Measurements from ENCODE around the gene NSUN6.

GRCh38 chr10:17200391-17200782 is 1.1 kb downstream of the TRDMT1 start:
- PRO-cap, result no peak
CAGE:
- cytosol, long polyA minus RNA, result no peak
- cytosol, long polyA plus RNA, result no peak
- long polyA plus RNA, result no peak
- nucleus, long polyA minus RNA, result no peak
- nucleus, long polyA plus RNA, result no peak

DNA sequence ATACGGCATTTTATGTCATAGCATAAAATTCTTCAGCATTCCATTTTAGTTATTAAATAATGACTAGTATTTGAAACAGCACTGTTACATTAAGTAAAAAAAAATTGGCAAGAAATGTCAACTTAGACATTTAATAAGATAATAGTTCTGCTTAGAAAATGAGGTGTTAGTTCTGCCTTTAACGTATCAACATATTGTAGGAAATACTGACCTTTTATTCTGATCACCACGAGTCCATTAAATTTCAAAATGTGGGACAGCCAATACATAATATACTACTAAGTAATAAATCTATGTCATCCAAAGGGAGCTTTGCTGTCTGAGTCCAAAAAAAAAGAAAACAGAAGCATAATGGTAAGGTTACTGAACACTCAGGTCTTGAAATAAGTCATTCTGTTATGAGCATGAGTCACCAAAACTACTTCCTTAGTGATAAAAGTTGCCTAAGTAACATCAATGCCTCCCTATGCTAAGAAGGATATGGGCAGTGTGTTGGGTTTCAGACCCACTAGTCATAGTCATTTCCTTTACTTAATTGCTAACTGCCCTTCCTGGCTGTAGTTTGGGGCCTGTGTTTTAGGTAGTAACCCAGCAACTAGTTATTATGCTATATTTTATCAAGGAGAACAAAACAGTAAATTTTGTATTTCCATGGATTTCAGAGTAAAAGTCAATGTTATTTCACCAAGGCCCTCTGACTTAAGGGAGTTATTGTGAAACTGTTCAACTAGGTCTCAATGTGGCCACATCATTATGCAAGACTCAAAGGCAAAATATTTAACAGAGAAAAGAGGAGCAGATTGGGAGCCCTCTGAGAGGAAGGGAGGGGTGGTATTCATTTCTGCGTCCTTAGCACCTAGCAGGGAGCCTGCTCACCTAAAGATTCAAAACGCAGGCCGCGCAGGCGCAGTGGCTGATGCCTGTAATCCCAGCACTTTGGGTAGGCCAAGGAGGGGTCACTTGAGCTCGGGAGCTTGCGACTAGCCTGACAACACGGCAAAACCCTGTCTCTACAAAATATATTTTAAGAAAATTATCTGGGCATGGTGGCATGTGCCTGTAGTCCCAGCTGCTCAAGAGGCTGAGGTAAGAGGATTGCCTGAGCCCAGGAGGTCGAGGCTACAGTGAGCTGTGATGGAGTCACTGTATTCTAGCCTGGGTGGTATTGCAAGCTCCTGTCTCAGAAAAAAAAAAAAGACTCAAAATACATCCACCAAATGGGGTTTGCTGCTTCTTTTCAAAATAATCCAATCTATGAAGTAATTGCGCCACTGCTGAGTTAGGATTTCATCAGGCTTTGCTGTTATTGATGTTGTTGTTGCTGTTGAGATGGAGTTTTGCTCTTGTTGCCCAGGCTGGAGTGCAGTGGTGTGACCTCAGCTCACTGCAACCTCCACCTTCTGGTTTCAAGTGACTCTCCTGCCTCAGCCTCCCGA is 11.6 kb upstream of the VIM start:
- PRO-cap, result bidirectional peak, plus-strand start at position 560 of the sequence, minus-strand start at position 239 of the sequence
CAGE:
- cytosol, long polyA minus RNA, result no peak
- cytosol, long polyA plus RNA, result no peak
- long polyA plus RNA, result no peak
- nucleus, long polyA minus RNA, result no peak
- nucleus, long polyA plus RNA, result no peak

- PRO-cap, result no peak
CAGE:
- cytosol, long polyA minus RNA, result no peak
- cytosol, long polyA plus RNA, result no peak
- long polyA plus RNA, result no peak
- nucleus, long polyA minus RNA, result no peak
- nucleus, long polyA plus RNA, result no peak
Observed at GRCh38 chr10:17387889-17388140, 66.6 kb downstream of the ST8SIA6 start.

GRCh38 chr10:17409286-17409642 is 45.1 kb downstream of the ST8SIA6 start:
- PRO-cap, result no peak
CAGE:
- cytosol, long polyA minus RNA, result no peak
- cytosol, long polyA plus RNA, result no peak
- long polyA plus RNA, result no peak
- nucleus, long polyA minus RNA, result no peak
- nucleus, long polyA plus RNA, result no peak

- PRO-cap, result no peak
CAGE:
- cytosol, long polyA minus RNA, result no peak
- cytosol, long polyA plus RNA, result no peak
- long polyA plus RNA, result no peak
- nucleus, long polyA minus RNA, result no peak
- nucleus, long polyA plus RNA, result no peak
Observed at GRCh38 chr10:17814822-17815593, 5.9 kb downstream of the MRC1 start.

GRCh38 chr10:18144767-18145448 is 4.7 kb downstream of the CACNB2 start:
- PRO-cap, result no peak
CAGE:
- cytosol, long polyA minus RNA, result no peak
- cytosol, long polyA plus RNA, result no peak
- long polyA plus RNA, result no peak
- nucleus, long polyA minus RNA, result no peak
- nucleus, long polyA plus RNA, result no peak

DNA sequence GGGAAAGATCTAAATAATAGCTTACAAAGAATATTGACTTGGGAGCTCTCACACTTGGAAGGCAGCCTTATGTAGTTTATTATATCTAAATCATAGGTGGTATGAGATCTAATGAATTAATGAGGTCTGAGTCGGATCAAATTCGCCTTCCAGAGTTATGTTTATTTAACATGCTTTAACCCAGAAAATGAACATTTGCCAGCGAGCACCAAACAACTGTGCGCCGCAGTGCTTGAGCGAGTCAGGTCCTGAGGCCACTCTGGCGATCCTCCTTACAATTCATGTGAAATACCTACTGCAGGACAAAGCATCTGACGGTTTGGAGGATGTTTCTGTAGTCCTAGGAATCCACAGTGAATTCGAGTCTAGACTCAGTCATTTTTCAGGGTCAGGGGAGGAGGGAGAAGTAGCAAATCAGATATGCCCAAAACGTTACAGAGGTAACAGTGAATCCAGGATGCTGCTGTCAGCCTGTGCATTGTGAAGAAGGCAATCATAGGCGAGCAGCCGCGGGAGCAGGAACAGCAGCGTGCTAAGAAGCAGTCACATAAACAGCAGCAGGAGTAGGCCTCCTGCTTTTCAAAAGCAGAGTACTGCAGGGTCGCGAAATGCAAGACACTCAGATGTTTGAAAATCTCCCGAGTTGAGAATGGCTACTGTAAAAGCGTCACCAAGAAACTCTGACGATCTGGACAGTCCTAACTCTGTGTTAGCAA is 120.2 kb downstream of the CACNB2 start:
- PRO-cap, result no peak
CAGE:
- cytosol, long polyA minus RNA, result no peak
- cytosol, long polyA plus RNA, result no peak
- long polyA plus RNA, result no peak
- nucleus, long polyA minus RNA, result no peak
- nucleus, long polyA plus RNA, result no peak

- PRO-cap, result no peak
CAGE:
- cytosol, long polyA minus RNA, result no peak
- cytosol, long polyA plus RNA, result no peak
- long polyA plus RNA, result no peak
- nucleus, long polyA minus RNA, result no peak
- nucleus, long polyA plus RNA, result no peak
Observed at GRCh38 chr10:18352118-18352585, 211.9 kb downstream of the CACNB2 start.

GRCh38 chr10:18539257-18539658 is 112.1 kb downstream of the NSUN6 start:
- PRO-cap, result no peak
CAGE:
- cytosol, long polyA minus RNA, result no peak
- cytosol, long polyA plus RNA, result no peak
- long polyA plus RNA, result no peak
- nucleus, long polyA minus RNA, result no peak
- nucleus, long polyA plus RNA, result no peak

DNA sequence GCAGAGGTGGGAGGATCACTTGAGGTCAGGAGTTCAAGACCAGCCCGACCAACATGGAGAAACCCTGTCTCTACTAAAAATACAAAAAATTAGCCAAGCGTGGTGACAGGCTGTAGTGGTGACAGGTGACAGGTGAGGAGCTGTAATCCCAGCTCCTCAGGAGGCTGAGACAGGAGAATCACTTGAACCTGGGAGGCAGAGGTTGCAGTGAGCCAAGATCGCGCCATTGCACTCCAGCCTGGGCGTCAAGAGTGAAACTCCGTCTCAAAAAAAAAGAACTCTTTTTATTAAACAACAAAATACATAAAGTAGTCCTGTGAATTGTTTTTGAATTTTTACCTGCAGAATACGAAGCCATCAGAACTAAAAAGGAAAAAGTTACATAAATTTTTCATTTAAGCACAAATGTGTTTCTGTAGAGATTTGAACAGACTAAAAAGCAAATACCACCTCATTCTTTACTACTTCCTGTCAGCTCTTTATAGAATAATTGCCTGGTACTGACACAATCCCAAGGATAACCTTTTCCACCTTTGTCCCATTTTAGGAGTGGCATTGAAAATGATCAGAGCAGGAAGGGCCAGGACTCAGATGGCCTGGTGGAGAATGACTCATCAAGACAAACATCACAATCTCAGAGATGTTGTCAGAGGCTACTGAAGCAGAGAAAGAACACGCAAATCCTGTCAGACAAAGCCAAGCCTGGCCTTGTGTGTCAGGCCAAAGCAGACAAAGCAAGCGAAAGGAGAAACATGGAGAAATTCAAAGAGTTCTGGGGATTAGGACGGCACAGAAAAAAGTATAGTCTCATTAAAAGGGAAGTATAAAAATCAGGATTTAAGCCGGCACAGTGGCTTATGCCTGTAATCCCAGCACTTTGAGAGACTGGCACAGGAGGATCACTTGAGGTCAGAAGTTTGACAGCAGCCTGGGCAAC is 41.0 kb downstream of the NSUN6 start:
- PRO-cap, result unidirectional peak, plus-strand start at position 649 of the sequence
CAGE:
- cytosol, long polyA minus RNA, result no peak
- cytosol, long polyA plus RNA, result no peak
- long polyA plus RNA, result no peak
- nucleus, long polyA minus RNA, result no peak
- nucleus, long polyA plus RNA, result no peak

DNA sequence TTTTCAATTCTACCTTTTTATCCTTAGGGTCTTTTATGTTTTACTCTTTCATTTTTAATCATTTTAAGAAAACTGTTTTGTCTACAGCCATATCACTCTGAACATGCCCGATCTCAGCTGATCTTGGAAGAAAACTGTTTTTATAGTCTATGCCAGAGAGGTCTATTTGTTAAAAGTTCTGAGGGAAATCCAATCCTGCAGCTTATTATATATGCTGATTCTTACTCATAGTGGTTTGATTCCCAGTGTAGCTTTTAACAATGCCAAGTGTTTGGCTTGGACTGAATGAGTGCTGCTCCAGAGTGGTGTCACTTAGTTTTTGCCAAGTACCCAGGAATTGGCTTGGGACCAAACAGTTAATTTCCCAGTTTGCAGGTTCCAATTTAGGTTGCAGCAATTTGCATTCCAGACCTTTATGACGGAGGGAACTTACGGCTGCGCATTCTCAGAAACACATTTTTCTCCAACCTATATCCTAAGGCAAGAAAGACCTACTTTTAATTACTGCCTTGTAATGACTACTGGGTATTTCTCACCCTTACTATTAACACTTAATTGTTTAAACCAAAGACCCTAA is 32.4 kb downstream of the NSUN6 start:
- PRO-cap, result no peak
CAGE:
- cytosol, long polyA minus RNA, result no peak
- cytosol, long polyA plus RNA, result no peak
- long polyA plus RNA, result no peak
- nucleus, long polyA minus RNA, result no peak
- nucleus, long polyA plus RNA, result no peak

GRCh38 chr10:18627225-18628280 is 23.8 kb downstream of the NSUN6 start:
- PRO-cap, result unidirectional peak, plus-strand start at chr10:18627403
CAGE:
- cytosol, long polyA minus RNA, result no peak
- cytosol, long polyA plus RNA, result no peak
- long polyA plus RNA, result no peak
- nucleus, long polyA minus RNA, result no peak
- nucleus, long polyA plus RNA, result no peak

GRCh38 chr10:18637484-18637803 is 13.9 kb downstream of the NSUN6 start:
- PRO-cap, result no peak
CAGE:
- cytosol, long polyA minus RNA, result no peak
- cytosol, long polyA plus RNA, result no peak
- long polyA plus RNA, result no peak
- nucleus, long polyA minus RNA, result no peak
- nucleus, long polyA plus RNA, result no peak

DNA sequence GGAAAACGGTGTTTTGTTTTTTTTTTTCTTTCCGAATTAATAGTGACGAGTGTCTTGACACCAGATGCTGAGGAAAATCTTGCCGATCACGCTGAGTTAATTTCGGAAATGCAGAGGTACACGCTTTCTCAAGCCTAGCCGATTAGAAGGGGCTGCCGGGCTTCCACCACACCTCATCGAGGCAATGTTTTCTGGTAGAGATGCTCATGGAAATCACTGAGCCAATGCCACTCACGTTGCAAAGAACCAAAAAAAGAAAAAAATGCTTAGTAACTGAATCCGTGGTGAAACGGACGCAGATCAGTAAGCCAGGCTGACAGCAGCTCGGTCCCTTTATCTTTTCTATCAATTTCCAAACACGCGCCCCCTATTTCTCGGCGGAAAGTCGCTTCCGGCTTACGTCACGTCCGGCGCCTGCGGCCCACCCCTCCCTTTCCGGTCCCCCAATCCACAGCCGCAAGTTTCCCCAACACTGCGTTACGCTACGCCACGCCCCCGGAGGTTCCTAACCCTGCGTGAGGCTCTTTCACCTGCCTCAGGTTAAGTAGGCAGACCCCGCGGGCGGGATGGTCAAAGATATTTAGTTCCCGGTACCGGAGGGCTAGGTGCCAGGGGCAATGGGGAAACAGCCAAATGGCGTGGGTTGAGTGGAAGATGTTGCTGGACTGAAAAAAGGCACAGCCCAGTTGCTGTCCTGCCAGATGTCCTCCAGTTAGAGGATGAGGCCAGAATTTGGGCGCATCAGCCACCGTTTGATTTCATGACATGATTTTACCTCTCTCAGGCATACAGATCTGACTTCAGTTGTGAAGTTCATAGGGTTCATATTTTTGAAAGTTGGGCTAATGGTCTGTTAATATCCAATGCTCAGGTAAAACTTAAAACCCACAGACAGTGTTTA is at the start of gene NSUN6:
TSS of gene NSUN6 (minus strand) at position 347 of the 901 bp plus-strand sequence.
- PRO-cap, result bidirectional peak, plus-strand start at position 432 of the sequence, minus-strand start at position 344 of the sequence
CAGE:
- cytosol, long polyA minus RNA, result start-site peak on the minus strand centred at position 346 of the sequence, 5 bp wide, 71 reads
- cytosol, long polyA plus RNA, result start-site peak on the minus strand centred at position 345 of the sequence, 7 bp wide, 96 and 95 reads in 2 replicates
- long polyA plus RNA, result no peak
- nucleus, long polyA minus RNA, result start-site peak on the minus strand centred at position 349 of the sequence, 89 bp wide, 625 reads
- nucleus, long polyA plus RNA, result start-site peak on the minus strand centred at position 340 of the sequence, 117 bp wide, 242 and 330 reads in 2 replicates

DNA sequence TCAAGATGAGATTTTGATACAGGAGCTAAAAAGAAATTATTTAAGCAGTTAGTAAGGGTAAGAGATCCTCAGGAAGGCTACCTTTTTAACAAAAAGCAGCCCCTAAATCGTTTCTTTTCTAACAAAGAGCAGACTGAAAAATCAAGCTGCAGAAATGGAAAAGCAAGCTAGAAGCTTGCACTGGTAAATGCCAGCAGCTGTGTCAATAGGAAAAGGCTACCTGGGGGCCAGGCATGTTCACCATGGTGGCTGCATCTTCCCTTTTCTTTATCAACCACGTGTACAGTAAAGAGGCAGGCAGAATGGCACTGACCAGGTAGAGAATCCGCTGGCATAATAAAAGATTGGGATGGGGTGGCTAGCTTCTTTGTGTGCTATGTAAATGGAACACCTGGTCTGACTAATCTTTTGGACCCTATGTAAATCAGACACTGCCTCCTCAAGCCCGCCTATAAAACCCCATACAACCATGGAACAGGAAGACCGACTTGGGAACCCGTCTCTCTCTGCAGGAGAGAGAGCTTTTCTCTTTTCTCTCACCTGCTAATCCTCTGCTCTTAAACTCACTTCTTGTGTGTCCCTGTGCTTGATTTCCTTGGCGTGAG is 93.9 kb downstream of the ARL5B start:
- PRO-cap, result no peak
CAGE:
- cytosol, long polyA minus RNA, result no peak
- cytosol, long polyA plus RNA, result no peak
- long polyA plus RNA, result no peak
- nucleus, long polyA minus RNA, result no peak
- nucleus, long polyA plus RNA, result no peak

GRCh38 chr10:19728389-19728730 is 87.9 kb upstream of the PLXDC2 start:
- PRO-cap, result no peak
CAGE:
- cytosol, long polyA minus RNA, result no peak
- cytosol, long polyA plus RNA, result no peak
- long polyA plus RNA, result no peak
- nucleus, long polyA minus RNA, result no peak
- nucleus, long polyA plus RNA, result no peak

DNA sequence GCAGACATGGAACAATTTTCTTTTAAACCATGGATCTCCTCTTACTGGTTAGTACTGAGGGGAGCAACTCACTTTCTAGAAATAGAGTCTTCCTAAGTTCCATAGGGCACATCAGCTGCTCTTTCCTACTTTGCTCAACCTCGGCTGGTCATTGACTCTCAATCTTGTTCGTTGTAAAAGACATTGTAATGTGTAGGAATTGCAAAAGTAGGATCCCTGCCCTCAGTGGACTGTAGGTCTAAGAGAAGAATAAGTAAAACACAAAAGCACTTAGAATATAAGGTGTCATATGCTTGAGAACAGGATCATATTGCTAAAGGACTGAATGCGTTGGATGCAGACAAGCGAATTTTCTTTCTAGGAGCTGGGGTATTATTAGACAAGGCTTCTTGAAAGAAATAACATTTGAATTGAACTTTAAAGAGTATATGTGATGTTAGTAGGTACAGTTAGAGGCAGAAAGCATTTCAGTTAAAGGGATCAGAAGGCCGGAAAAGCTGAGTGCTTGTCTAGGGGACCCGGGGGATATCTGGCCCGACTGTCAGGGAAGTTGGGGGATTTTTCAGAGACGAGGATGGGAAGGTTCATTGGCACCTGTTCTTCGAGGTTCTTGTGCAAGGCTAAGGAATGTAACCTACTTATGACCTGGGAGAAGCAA is 58.2 kb downstream of the PLXDC2 start:
- PRO-cap, result no peak
CAGE:
- cytosol, long polyA minus RNA, result no peak
- cytosol, long polyA plus RNA, result no peak
- long polyA plus RNA, result no peak
- nucleus, long polyA minus RNA, result no peak
- nucleus, long polyA plus RNA, result no peak

DNA sequence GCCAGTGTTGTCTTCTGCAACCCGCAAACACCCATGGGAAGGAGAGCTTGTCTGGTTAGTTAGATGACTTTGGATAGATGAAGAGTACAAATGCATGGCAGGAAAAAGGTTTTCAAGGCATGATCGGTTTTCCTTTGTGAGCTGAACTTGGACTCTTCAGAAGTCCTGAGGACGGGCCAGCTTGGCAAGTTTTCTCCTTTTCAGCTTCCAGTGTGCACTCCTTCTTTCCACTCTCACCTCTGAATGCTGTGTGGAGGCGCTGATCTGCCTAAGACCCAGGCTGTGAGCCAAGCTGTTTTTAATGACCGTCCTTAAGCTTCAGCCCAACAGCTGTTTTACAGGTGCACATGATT is 114.8 kb downstream of the PLXDC2 start:
- PRO-cap, result no peak
CAGE:
- cytosol, long polyA minus RNA, result no peak
- cytosol, long polyA plus RNA, result no peak
- long polyA plus RNA, result no peak
- nucleus, long polyA minus RNA, result no peak
- nucleus, long polyA plus RNA, result no peak

GRCh38 chr10:20181288-20181891 is 365.2 kb downstream of the PLXDC2 start:
- PRO-cap, result no peak
CAGE:
- cytosol, long polyA minus RNA, result no peak
- cytosol, long polyA plus RNA, result no peak
- long polyA plus RNA, result no peak
- nucleus, long polyA minus RNA, result no peak
- nucleus, long polyA plus RNA, result no peak

GRCh38 chr10:21172017-21172784 is 275.1 kb upstream of the NEBL start:
- PRO-cap, result no peak
CAGE:
- cytosol, long polyA minus RNA, result no peak
- cytosol, long polyA plus RNA, result no peak
- long polyA plus RNA, result no peak
- nucleus, long polyA minus RNA, result no peak
- nucleus, long polyA plus RNA, result no peak

Data from endothelial cell of umbilical vein (primary cell).